ENCODE measurements around a stretch of chr17.

- RRBS, result no CpG with 5 or more reads among the region's 10 CpGs
Observed at GRCh38 chr17:17063683-17064140, 21.5 kb downstream of the MPRIP start.

DNA sequence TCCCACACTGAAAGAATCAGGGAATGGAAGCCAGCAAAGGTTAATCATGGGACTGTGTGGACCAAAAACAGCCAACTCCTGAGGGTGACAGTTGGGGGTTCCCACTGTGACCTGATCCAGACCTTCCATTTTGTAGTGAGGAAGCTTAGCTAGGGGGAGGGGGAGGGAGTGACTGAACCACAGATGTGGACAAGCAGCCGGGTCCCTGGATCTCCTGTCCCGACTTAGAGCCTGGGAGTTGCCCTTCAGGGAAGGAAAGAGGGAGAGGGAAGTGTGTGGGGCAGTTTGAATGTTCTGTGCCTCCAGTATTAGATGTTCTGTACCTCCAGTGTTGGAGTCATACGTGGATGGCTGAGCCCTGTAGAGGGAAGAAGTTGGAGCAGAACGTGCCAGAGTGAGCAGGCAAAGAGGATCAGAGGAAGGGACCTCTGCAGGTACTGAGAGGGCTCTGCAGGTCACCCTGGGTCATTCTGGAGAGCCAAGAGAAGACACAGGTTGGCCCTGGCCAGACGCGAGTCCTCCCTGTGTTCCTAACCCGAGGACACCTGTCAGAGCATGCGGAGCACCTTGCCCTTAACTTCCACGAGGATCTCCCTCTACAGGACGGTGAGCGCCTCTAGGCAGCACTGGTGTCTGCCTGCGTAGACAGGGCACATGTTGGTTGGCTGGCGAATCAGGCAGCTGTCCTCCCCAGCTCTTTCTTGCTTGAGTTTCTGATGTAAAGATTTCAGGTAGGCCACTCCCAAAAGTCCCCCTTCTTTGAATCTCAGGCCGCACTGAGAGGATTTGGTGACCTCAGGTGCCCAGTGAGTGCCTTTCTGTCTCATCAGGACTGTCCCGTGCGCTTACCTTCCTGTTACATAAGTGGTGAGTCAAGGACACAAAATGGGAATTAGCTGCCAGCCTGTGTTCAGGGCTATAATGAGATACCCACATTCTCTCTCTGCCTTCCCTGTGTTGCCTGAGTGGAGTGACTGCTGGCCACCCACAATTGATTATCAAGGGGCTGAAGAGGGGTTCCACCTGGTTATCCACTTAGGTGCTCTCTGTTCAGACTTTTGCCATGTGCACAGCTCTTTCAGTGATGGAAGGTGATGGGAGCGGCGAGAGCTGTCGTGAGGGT, 45.2 kb downstream of the MPRIP start:
- RRBS, result no CpG with 5 or more reads among the region's 19 CpGs

DNA sequence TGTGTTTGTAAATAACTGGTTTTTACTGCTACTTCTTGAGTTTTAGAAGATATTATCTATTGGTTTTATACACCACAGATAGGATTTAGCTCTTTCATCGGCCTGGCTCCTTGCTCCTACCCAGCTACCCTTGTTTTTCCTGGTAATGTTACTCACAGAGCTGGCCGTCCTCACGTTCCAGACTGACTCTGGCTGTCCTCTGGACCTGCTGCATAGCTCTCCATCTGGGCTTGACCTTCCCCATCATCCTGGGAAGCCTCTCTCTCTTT, 51.5 kb downstream of the MPRIP start:
- RRBS, result no CpG with 5 or more reads among the region's 3 CpGs

DNA sequence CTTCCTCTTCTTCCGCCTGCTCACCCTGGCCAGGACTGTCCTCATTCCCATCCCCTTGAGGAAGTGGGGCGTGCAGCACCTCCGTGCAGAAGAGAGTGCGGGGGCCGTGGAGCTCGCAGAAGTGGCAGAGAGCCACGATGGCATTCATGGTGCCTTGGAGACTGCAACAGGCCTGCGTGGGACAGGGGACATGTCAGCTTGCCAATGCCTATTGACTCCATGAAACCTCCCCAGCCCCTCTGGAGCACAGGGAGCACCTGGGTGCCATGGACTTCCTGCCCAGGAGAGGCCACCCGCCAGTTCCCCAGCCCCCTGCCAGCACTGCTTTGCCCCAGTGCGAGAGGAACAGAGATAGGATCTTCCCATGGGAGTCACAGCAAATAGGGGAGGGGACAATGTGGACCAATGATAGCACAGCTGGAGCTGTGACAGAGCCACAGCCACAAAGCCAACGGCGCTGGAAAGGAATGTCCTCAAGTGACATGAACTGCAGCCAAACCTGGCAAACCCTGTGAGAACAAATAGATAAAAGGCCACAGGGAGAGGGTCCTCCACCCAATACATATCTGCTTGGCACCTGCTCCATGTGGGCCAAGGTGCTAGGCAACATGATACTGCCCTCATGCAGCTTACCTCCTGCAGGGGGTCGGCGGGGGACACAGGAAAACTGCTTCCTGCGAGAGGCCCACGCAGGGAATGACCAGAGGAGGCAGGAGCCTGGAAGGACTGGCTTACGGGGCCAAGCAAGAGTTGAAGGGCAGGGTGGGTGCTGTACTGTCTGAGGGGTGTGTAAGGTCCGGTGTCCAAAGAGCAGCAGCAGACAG, 8.8 kb downstream of the FLCN start:
- RRBS, result no CpG with 5 or more reads among the region's 18 CpGs

GRCh38 chr17:17236963-17237043, 165 bp downstream of the FLCN start:
- RRBS, result under 1% methylated on average over 8 of the region's 8 CpGs

DNA sequence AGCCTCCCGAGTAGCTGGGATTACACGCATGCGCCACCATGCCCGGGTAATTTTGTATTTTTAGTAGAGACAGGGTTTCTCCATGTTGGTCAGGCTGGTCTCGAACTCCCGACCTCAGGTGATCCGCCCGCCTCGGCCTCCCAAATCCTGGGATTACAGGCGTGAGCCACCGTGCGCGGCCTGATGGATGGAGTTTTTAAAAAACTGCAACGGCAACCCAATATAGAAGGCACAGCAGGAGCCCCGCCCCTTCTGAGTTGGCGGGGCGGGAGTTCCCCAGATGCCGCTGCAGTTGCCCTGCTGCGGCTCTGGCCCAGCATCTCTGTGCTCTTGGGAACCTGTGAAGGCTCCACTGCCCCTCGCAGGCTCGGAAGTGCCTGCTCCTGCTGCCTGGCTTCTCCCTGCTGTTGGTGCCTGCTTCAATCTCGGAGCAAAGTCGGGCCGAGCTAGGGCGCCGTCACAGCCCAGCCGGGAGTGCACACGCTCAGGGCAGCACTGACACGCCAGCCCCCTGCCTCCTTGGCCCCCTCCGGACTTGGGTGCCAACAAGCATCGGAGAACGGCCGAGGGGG, 2.5 kb upstream of the NT5M start:
- RRBS, result 3% methylated on average over 2 of the region's 33 CpGs

DNA sequence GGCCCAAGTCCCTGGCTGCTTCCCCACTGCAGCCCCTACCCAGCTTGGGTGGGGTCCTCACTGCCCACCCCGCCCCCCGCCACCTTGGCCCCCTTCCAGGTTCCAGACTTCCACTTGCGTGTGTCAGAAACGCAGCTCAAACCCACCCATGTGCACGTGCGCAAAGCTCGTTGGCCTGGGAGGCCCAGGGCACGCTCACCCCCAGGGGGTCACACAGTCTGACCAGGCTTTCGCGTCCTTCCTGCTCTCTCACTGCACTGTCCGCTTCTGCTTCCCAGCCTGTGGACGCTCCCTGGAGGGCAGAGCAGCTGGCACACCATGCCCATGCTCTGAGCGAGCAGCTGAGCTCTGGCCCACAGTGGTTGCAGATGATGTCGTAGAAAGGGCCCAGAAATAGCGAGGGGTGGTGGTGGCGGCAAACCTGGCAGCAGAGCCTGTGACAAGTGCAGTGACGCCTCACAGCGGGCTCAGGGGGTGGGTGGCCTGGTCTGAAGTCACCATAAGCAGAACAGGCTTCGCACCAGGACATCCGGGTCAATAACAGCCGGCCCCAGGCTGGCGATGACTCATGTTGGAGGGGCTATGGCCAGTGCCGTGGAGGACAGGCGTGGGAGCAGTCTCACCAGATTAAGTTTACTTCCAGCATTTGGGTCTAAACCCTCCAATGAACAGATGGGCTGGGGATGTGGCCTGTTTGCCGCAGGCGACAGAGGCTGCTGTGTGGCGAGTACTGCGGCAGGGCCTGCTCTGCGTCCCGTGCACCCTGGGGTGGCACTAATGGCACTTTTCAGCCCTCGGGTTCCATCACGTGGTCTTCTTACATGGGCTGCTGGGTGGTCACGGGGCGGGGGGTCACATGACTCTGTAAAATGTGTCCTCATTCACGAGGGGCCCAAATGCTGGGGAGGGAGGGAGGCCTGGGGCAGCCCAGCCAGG, 48.9 kb downstream of the NT5M start:
- RRBS, result no CpG with 5 or more reads among the region's 35 CpGs

GRCh38 chr17:17386075-17386574, 83.0 kb downstream of the NT5M start:
- RRBS, result no CpG with 5 or more reads among the region's 10 CpGs

GRCh38 chr17:17392131-17392446, 84.7 kb upstream of the MED9 start:
- RRBS, result 91% methylated on average over 2 of the region's 12 CpGs

DNA sequence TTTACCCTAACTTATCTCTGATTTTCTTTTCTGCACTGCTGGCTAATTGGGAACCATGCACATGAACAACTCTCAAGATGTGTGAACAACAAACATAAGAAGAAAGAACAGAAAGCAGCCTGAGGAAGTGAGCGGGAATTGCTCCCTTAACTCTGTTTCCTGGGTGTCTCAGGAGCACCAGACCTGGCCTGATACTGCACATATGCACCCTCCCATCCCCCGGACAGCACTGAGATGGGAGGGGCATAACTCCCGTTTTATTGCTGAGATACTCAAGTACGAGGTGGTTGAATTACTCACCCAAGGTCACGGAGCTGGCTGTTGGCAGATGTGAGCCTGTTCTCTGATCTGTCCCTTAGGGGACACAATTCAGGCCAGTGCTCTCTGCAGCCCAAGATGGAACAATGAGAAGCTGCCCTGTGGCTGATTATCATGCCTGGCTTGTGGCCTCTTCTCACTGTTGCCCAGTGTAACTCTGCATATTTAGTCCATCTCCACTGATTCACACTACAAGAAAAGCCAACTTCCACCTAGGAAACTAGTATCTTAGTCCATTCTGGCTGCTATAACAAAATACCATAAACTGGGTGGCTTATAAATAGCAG, 9.1 kb upstream of the MED9 start:
- RRBS, result no CpG with 5 or more reads among the region's 5 CpGs

DNA sequence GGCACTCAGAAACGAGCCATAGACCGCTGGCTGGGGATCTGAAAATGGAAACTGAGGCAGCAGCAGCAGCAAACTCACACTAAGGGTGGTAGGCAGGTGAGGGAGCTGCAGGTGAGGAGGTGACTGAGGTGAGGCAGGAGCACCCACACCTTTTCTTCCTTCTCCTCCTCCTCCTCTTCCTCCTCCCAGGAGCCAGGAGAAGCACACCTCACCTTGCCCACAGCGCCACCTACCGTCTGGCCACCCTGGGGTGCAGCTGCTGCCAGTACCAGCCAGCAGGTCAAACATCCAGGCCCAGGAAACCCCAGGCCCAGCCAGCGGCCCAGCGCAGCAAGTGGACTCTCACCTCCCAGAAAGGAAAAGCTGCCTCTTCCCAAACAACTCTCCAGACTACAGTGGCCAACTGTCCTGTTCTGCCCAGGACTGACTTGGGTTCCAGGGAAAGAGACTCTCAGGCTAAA, 22.8 kb downstream of the PEMT start:
- RRBS, result no CpG with 5 or more reads among the region's 6 CpGs

GRCh38 chr17:17571382-17571775, 20.1 kb downstream of the PEMT start:
- RRBS, result no CpG with 5 or more reads among the region's 3 CpGs

DNA sequence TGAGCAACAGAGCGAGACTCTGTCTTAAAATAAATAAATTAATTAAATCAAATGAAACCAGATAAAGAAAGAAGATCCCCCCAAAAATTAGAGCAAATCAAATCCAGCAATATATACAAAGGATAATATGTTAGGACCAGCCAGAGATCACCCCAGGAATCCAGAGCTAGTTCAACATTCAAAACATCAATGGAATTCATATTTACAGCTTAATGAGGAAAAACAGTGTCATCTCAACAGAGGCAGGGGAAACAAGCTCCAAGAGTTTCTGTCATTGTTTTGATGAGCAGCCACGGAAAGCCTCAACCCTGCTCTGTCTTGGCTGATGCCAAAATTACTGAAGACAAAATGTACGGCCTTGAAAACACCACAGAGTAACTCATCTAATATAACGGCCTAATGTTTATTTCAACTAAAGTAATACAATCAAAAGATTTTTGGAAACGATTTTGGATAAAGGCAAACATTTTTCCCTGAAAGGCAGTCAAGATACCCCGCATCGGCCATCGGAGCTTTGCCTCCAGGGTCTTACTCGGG, 3.6 kb downstream of the PEMT start:
- RRBS, result no CpG with 5 or more reads among the region's 9 CpGs

GRCh38 chr17:17692818-17693036, 11.5 kb downstream of the RAI1 start:
- RRBS, result no CpG with 5 or more reads among the region's 1 CpG

GRCh38 chr17:17701296-17701678, 20.0 kb downstream of the RAI1 start:
- RRBS, result no CpG with 5 or more reads among the region's 5 CpGs

- RRBS, result no CpG with 5 or more reads among the region's 13 CpGs
Observed at GRCh38 chr17:17728706-17729399, 47.6 kb downstream of the RAI1 start.

DNA sequence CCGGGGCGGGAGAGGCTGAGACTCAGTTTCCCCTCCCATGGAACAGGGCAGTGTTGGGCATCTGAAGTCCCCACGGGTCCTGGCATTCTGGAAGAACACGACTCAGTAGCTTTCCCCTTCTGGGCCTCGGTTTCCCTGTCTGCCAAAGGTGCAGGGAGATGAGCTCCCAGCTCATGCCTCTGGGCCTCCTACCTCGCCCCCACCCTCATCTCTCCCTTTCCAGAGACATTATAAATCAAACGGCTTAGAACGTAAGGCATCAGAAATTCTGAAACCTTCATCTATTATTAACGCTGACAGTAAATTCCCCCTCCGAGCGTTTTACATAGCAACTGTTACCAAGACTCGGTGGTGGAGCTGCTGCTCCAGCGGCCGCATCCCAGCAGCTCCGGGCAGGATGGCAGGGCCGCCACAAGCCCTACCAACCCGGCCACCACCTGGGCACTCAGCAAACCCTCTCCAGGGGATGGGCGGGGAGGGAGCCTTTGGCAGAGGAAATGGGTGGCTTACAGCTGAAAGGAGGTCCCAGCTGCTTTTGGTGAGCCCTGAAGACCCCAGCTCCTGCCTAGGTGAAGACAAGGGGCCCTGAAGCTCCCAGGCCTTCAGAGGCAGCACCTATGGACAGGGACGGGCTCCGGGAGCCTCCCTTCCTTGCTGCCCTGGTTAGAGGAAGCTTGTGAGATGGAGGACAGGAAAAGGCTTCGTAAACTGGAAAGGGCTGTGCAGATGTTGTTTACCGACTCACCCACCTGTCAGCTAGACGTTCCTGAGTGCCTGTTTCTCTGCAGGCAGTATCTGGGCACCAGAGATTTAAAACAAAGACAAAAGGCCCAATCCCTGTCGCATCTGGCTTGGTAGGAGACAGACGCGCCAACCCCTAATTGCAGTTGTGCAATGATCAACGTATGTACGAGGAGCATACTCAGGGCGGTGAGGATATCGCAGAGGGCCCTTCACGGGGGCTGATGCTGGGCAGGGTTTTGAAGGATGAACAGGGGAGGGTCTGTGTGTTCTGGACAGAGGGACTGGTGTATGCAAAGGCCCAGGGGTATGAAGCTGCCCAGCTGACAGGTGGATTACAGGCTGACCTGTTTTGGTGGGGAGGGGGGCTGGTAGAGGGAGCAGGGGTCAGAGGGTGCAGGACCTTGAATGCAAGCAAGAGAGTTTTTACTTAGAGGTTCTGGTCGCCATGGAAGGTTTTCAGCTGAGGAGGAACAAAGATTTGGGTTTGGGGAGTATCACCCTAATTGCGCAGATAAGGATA, 77.0 kb downstream of the RAI1 start:
- RRBS, result no CpG with 5 or more reads among the region's 33 CpGs

- RRBS, result no CpG with 5 or more reads among the region's 7 CpGs
Observed at GRCh38 chr17:17761566-17762207, 75.1 kb downstream of the SREBF1 start.

DNA sequence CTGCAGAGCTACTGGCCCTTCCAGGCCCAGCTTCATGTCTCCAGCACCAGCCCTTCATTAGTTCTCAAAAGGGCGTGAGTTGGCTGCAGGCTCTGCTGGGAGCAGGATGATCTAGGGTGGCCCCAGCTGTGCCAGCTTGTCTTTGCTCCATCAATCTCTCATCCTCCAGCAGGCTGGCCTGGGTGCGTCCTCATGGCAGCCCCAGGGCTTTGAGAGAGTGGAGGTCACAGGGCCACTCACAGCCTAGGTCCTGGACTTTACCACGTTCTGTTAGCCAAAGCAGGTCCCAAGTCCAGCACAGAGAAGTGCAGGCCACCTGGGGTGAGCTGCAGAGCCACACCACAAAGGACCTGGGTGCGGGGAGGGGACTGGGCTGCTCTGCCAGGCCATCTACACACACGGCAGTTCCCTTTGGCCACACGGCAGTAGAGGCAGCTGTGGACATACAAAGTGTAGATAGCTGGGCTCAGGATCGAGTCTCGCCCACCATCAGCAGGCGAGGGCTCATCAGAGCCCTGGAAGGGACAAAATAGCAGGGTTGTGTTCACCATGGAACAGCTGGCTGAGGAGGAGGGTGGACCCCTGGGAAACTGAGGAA, 30.1 kb downstream of the SREBF1 start:
- RRBS, result no CpG with 5 or more reads among the region's 9 CpGs

GRCh38 chr17:17809863-17810774, 26.7 kb downstream of the SREBF1 start:
- RRBS, result 4% methylated on average over 29 of the region's 75 CpGs

Measured in retinal pigment epithelial cell (primary cell).